ENCODE measurements around a stretch of chr10.

- RRBS, 2 experiments: no CpG with 5 or more reads among the region's 6 CpGs
Measured at GRCh38 chr10:119006728-119007083, 22.8 kb upstream of the NANOS1 start.

DNA sequence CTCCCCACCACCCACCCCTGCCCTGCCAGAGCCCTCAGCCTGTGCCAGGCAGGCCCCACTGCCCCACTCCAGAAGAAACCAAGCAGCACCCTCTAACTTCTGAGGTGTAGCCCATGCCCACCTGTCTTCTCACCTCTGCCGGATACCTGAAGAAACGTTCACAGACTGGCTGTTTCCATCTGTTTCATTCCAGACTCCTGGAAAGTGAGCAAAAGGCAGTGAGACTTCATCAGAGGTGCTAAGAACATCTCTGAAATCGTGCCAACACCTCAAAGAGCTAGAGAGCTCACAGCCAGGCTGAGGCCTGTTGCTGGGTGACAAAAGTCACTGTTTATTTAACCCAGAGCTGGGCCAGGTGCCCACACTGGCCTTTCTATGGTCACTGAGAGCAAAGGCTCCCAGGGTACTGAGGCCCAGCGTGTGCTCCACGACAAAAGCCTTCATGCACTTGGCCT is 3.8 kb upstream of the NANOS1 start:
- RRBS, 2 experiments: no CpG with 5 or more reads among the region's 5 CpGs

GRCh38 chr10:119055518-119055784 is 25.2 kb downstream of the EIF3A start:
- RRBS, 2 experiments: no CpG with 5 or more reads among the region's 1 CpG

GRCh38 chr10:119164684-119165023 is 860 bp downstream of the SFXN4 start:
- RRBS, 2 experiments: no CpG with 5 or more reads among the region's 6 CpGs

DNA sequence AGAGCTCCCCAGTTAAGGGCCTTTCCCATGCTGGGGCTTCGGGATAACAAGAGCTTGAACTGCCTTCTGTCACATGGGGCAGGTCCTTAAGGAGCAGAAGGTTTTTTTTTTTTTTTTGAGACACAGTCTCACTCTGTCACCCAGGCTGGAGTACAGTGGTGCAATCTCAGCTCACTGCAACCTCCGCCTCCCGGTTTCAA is 31.7 kb downstream of the GRK5 start:
- RRBS, 2 experiments: no CpG with 5 or more reads among the region's 3 CpGs

DNA sequence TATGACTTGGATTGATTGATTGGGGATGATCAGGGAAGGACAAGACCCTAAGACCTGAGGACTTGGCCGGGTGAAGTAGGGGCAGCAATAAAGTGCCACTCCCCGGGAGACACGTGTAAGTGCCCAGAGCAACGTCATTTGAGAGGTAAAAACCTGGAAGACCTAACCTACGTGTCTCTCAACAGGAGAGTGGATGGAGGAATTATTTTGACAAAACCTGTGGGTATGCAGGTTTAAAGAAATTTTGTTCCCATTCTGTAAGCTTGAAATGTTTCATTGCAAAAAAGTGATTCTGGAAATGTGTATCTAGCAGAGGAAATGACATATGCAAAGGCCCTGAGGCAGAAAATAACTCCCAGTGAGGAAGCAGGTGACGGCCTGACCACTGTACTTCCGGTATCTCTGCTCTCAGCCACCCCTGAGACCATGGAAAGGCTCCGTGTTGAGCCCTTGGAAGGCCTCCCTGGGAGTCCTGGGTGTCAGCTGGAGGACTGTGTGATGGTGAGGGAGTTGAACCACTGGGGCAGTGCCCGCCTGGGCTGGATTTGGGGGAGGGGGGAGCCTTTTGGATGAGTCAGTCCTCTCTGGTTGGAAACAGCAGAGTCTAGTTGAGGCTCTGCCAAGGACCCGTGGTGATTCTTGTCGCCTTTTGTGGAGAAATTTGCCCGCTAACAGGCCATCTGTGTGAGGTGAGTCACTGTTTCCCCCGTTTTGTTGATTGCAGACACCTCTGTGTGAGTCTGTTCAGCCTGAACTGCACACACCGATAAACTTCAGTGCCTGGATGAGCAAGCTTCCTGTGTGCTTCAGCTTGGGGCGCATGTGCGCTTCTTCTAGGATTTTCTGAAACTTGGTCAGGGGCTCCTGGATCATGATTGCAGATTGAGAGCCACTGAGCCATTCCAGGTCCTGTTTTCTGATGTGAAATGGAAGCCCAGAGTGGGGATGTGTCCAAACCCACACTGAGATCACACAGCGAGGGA is 98.5 kb downstream of the GRK5 start:
- RRBS, 2 experiments: no CpG with 5 or more reads among the region's 17 CpGs

DNA sequence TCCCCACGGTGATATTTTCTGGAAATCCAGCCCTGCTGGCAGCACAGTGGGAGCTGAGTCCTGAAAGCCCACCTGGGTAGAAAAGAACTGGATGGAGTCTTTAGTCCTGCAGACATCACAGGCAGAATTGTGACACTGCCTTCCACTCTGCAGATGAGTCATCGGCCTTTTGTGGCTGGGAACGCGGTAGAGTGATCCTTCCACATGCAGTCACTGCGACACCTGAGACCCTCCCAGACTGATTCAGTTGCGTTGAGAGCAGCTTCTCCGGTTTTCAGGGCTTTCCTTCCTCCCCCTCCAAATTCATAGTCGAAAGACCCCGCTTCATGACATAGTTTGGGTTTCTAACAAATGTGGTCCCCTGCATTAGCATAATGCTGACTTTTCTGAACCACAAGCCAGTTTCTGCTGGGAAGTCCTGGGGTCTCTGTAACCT is 108.2 kb downstream of the GRK5 start:
- RRBS, 2 experiments: no CpG with 5 or more reads among the region's 9 CpGs

GRCh38 chr10:119341007-119341945 is 133.9 kb downstream of the GRK5 start:
- RRBS, 2 experiments: no CpG with 5 or more reads among the region's 13 CpGs

GRCh38 chr10:119406954-119407390 is 135.5 kb downstream of the RGS10 start:
- RRBS, 2 experiments: no CpG with 5 or more reads among the region's 6 CpGs

- RRBS, 2 experiments: 96% methylated on average over 5 to 7 of the region's 43 CpGs
Measured at GRCh38 chr10:119412071-119413235, 130.1 kb downstream of the RGS10 start.

DNA sequence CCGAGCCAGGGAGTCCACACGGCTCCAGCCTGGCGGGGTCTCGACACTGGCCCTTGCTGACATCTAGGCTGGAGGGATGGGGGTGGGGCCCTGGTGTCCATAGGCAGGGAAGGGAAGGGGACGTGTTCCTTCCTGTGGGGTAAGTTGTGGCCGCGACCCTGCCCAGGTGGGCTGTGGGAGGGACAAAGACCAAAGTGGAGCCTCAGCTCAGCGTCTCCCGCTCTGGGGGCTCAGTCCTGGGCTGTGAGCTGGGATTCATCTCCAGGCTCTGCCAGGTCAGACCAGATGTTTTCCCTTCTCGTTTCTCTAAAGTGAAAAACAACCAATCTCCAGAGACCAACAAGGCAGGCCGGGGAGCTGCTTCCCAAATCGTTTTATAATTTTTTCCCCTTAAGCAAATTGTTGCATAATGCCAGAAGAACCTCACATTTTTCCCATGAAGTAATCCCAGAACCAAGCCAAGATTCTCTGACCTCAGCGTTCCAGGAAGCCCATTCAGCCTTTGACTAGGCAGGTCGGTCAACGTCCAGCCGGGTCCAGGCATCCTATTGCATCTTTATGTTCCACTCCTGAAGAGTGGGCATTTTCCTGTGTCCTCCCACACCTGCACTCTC is 101.2 kb downstream of the RGS10 start:
- RRBS, 2 experiments: no CpG with 5 or more reads among the region's 16 CpGs

DNA sequence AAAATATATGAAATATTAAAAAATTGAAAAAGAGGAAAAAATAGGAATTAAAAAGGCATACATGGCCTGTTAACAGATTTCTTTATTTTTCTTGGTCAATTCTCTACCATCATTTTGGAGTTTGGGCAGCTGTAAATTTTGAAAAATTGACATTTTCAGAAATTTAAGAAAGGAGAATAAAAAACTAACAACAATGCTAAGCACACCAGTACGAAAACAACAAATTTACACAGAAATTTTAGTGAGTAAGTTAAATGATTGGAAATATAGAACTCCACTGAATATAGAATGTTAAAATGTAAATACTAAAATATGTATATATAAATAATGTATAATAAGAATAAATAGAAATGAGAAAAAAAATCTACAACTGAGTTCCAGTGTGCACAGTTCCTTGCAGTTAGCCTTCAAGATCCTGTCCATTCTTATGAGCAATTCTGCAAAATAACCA is 16.3 kb downstream of the TIAL1 start:
- RRBS, 2 experiments: no CpG with 5 or more reads among the region's 1 CpG

GRCh38 chr10:119658101-119659115 is 7.2 kb downstream of the BAG3 start:
- RRBS, 2 experiments: no CpG with 5 or more reads among the region's 22 CpGs

DNA sequence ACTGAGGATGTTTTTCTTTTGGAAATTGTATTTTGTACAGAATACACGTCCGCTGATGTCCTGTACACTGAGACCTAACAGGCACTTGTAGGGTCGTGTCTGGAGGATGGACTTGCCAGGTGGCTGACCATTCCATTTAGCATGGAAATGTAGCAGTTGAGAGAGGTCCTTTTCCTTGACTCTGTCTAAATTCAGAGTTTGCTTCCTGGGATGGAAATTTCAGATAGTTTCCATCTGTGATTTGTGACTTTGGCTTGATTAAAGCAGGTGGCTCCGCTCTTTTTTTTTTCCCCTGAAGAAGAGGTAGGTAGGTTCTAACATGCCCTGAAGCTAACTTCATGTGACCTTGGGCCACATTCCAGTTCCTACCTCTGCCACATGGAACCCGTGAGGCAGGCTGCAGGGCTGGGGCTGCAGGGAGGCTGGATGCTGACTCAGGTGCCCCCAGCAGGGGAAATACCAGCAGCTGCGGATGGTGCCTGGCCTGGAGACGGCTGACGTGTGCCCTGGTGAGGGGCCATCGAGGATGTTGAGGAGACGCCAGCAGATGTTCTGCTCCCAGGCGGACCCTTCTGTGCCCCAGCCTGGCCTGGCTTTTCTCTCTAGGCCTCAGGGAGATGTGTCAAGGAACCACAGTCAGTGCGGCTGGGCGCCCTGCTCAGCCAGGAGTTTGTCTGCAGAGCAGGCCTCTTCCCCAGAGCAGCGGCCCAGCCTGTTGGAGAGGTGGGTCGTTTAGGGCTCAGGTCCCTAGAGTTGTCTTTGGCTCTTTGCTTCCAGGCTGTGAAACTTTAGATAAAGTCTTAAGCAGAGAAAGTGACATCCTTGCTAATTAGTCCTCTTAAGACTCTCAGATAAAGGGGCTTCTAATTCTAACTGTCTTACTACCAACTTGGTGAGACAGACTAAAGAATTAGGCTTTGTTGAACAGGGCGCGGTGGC is 8.7 kb downstream of the BAG3 start:
- RRBS, 2 experiments: no CpG with 5 or more reads among the region's 17 CpGs

- RRBS, 2 experiments: no CpG with 5 or more reads among the region's 10 CpGs
Measured at GRCh38 chr10:119663818-119664205, 12.6 kb downstream of the BAG3 start.

DNA sequence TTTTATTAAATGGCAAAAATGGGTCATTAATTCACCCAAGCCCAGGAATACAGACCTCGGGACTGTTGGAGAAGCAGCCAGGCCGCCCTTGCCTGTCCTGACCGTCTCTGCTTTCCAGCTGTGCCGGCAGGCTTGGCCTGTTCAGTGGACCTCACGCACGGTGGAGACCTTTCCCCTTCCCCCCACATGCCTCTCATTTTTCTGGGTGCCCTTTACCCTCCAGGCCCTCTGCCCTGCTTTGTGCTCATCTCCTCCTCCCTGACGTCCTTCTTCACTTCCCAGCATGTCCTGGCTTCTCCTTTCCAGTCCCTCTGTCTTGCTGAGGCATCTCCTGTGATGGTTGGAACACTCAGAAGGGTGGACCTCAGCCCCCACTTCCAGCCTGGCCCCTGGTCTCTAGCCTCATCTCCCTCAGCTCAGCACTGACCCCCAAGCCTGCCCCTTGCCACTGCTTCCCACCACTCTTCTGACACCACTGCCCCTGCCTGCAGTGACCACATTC is 14.8 kb downstream of the BAG3 start:
- RRBS, 2 experiments: no CpG with 5 or more reads among the region's 7 CpGs

DNA sequence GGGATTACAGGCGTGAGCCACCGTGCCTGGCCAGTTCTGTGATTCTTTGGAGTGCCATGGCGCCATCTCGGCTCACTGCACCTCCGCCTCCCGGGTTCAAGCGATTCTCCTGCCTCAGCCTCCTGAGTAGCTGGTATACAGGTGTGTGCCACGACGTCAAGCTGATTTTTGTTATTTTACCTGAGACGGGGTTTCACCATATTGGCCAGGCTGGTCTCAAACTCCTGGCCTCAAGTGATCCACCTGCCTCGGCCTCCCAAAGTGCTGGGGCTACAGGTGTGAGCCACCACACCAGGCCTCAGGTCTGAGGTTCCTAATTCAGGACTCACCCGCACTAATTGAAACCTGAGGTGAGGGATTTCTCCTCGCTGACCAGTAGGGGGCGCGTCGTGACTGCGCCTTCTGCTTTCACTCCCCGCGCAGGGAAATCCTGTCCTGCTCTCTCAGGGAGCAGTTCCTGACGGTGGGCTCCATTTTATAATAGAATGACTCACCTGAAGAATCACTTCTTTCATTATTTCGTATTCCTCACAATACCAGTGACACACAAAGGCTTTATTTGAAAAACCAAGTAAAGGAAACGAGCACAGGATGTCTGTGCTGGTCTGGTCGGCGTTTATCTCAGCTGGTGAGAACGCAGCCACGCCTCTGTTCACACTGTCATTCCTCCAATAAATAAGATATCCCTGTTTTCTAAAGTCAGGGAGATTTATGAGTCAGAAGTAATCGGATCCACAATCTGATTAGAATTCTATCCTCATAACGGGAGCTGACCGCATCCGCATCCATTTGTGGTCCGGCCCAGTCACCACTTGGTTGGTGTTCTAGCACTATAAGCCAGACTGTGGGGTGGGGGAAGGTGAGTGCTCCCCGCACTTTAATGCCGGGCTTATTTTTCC is 35.3 kb downstream of the BAG3 start:
- RRBS, 2 experiments: 2 to 8% methylated on average over 3 of the region's 33 CpGs

DNA sequence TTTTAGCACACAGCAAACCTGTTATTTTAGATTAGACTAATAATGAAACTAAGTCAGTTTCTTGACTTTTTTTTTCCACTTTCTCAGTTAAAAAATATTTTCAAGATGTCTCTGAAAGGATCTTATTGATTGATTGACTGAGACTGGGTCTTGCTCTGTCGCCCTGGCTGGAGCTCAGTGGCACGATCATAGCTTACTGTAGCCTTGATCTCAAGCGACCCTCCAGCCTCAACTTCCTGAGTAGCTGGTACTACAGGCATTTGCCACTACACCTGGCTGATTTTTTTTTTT is 20.4 kb upstream of the INPP5F start:
- RRBS, 2 experiments: no CpG with 5 or more reads among the region's 3 CpGs

GRCh38 chr10:119761176-119761766 is 35.4 kb downstream of the INPP5F start:
- RRBS, 2 experiments: no CpG with 5 or more reads among the region's 4 CpGs

GRCh38 chr10:119826368-119827443 is 45.9 kb downstream of the MCMBP start:
- RRBS, 2 experiments: no CpG with 5 or more reads among the region's 11 CpGs